Right common carotid artery plus branches (tissue), 1 donor: ENCODE measurements around a stretch of chr12.

DNA sequence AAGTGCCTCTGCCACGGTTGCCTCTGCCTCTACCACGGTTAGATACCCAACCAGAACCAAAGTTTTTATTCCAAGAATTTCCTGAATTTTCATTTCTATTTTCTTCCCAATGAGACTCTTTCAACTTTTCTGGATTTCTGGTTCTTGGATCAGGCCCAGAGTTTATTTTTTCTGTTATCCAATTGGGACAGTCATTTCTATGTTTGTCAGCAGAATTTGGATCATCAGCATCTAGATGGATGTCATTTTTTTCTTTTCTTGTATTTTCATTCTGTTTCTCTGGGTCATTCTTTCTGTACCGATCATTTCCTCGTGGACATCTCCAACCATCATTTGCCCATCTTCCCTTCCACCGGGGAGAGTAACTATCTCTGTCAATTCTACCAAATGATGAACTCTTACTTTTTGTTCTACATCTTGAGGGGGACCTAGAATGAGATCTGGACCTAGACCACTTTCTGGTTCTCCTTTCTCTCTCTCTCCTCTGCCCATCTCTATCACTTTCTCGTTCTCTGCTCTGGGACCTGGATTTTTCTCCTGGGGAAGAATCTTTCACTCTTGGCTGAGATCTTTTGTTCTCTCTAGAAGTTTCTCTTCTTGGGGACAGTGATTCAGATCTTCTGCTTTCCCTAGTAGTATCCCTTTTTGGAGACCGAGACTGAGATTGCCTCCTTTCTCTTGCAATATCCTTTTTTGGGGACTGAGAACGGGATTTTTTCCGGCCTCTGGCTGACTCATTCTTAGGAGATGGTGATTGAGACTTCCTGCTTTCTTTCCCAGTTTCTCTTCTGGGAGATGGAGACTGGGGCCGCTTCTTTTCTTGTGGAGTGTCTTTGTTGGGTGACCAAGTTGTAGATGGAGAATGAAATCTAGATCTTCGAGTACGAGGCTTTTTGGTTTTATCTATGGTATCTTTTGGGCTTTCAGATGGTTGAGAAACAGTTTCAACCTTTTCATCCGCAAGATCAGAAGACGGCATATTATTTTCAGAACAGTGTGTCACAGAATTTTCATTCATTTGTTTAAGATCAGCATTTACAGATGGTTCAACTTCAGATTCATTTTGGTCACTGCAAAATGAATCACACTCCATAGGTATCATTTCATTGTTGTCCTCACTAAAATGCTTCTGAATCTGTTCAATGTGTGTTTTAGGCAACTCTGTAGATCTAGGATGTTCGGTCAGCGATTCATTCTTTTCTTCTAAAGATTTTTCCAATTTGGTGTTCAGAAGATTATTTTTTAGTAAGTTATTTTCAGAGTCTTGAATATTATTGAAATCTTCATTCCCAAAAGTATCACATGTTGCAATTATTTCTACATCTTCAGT is 63.5 kb downstream of the SCAF11 start:
- PRO-cap, result no peak

- PRO-cap, result no peak
Measured at GRCh38 chr12:45954618-45955068, 35.7 kb downstream of the SCAF11 start.

DNA sequence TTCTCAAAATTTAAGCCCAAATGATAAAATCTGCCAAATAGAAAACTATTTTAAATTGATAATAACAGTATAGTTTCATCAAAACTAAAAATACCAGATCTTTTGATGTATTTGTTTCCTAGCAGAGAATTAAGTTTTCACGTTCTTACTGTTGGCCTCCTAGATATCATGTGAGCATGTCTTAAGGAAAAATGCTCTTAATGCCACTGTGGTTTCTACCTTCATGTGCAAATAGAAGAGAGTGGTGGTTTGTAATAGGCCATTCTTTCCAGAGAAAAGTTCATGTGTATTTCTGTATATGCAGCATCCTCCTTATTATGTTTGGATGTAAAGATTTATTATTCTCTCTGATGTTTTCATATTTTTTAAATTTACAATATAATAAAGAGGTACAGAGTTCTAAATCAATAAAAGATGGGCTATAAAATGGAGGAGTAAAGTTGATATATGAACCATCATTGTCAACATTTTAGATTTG is 2.4 kb upstream of the SCAF11 start:
- PRO-cap, result no peak

- PRO-cap, result no peak
Measured at GRCh38 chr12:46072017-46072531, 81.7 kb upstream of the SCAF11 start.

GRCh38 chr12:46192320-46192853 is 76.5 kb downstream of the SLC38A1 start:
- PRO-cap, result no peak

- PRO-cap, result no peak
Measured at GRCh38 chr12:46357096-46357871, 15.3 kb downstream of the SLC38A2 start.

DNA sequence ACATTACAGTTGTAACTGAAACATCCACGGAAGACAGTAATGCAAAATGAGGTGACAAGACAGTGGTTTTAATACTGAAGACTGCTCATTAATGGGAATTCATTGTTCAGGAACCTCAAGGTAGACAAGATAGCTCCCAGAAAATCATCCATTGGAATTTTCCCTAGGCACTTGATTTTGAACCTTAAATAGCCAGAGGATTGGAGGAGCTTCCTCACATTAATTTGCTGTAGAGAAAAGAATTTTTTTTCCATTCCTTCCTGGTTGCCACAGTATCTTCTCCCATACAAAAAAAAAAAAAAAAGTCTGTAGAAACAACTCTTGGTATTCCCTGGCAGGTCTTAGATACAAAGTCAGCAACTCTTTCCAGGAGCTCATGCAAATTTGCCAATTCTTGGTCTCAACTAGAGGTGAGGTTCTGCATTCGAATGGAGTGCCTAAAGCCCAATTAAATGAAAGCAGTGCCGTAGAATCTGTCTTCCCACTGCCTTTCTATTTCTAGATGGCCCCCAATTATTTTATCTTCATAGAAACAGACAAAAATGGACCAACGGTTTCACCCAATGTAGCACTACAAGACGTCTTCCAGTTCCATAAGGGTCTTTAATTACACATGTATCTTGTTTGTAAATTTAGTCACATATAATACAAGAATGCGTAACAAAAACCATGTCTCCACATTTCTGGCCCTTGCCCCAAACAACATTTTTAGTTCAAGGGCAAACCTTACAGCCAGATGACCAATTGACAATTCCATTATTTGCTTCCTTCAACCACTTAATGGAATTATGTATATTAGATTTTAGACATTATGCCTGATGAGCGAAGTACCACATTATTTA is 13.6 kb downstream of the SLC38A2 start:
- PRO-cap, result no peak

DNA sequence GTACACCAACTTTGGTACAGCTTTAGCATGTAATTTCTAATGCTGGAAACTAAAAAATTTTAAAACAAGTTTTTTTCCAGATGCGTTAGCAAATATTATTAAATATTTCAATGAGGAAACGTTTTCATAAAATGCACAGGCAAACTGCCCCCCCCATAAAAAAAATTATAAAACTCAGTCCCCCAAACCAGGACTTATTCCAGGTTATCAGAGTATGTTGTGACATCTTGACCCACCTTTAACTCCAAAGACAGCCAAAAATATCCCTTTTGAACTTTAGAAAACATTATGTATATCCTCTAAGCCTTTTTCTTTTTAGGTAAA is 7.1 kb downstream of the SLC38A2 start:
- PRO-cap, result no peak

DNA sequence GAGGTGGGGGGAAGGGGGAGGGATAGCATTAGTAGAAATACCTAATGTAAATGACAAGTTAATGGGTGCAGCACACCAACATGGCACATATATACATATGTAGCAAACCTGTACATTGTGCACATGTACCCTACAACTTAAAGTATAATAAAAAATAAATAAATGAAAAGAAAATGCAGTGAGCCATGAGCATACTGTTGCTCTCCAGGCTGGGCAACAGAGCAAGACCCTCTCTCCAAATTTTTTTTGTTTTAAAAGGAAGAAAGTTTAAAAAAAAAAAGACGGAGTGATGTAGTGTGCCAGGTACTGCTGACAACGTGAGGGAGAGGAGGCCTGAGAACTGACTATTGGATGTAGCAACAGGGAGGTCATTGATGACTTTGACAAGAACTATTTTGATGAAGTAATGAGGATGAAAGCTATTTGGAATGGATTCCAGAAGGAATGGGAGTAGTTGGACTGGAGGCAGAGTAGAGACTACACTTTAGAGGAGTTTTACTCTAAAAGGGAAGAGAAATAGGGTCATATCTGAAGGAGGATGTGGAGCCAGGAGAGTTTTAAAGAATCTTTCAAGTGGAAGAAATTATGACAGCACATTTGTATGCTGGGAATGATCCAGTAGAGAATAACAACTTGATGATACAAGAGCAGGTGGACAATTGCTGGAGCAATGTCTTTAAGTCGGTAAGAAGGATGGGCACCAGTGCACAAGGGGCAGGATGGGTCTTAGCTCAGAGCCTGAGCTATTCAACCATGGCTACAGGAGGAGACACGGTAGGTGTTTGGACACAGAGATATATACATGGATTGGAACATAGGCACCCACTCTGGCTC is 27.8 kb upstream of the SLC38A2 start:
- PRO-cap, result no peak

GRCh38 chr12:46402384-46402809 is 29.8 kb upstream of the SLC38A2 start:
- PRO-cap, result no peak

GRCh38 chr12:46414887-46415125 is 42.2 kb upstream of the SLC38A2 start:
- PRO-cap, result no peak

- PRO-cap, result no peak
Measured at GRCh38 chr12:46461478-46462011, 89.0 kb upstream of the SLC38A2 start.

GRCh38 chr12:46603093-46603469 is 222.7 kb downstream of the SLC38A4 start:
- PRO-cap, result no peak

GRCh38 chr12:46787833-46788093 is 38.0 kb downstream of the SLC38A4 start:
- PRO-cap, result no peak

DNA sequence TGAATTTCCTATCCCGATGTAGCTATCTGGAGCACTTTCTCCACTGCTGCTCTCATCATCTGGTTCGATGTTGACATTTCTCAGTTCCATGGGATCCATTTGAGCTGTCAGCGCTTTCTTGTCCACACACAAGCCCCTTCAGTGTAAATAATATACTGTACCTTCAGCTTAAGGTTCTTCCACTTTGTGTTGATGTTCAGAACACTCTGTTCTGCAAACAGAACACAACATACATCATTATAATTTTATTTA is 32.9 kb downstream of the SLC38A4 start:
- PRO-cap, result no peak

DNA sequence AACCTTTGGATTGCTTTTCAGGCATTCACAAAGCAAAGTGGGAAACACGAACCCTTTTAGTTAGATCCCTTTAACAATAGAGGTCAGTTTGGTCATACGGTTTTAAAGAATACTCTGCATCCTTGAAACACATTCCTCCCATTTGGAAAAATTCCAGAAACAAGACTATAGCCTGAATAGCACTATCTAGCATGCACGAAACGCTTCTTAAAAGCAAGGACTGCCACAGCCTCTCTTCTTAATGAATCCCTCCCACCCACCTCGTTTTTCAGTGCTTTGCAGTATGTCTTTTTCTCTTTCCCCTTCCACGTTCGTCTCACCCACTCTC is 302 bp downstream of the SLC38A4 start:
- PRO-cap, result no peak

GRCh38 chr12:46830386-46831426 is 4.9 kb upstream of the SLC38A4 start:
- PRO-cap, result no peak

- PRO-cap, result no peak
Measured at GRCh38 chr12:46964175-46964451, 115.3 kb upstream of the PCED1B start.

DNA sequence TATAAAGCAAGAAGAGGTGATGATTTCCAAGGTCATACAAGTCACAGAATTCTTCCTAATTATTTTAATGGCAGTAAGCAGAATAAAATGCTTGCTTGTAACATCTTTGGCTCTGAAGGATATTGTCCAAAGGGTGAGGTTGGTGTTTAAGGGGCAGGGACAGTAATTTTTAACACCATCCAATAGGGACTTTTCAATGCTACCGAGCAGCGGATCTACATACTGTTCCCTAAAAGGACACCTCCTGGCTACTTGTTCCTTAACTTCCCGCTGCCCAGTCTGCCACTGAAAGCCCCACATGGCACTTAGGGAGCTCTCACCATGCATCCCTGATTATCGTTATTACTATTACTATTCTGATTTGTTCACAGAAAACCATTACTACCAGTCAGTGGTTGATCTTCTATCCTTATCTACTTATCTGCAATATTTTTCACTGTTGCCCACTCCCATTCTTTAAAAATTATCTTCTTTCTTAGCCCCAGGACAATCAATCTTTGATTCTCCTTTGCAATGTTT is 4.0 kb upstream of the PCED1B start:
- PRO-cap, result bidirectional peak, plus-strand start at position 262 of the sequence, minus-strand start at position 121 of the sequence

- PRO-cap, result no peak
Measured at GRCh38 chr12:47218319-47218739, 138.6 kb upstream of the AMIGO2 start.